Lung (tissue), 4 donors: ENCODE data around the gene CHRNA3.

DNA sequence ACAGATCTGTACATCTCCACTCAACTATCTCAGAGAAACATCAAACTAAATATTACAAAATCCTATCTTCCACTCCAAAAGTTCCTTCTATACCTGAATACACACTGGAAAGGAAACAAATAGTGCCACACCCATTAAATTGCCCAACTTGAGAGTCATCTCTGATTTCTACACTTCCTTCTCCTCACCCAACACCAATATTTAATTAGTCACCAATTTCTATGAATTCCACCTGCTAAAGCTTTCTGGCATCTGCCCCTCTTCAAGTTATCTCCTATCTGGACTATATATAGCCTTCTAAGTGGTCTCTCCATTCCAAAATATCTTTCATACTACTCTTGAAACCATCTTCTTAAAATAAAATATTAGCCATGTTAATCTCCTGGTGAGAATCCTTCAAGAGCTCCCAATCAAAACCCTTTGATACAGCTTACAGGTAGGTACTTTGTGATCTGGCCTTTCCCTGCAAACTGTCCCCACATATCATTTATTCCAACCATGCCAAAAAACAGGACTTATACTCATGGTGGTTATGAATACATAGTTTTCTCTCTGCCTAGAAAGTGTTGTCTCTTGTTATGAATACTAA, 65.7 kb downstream of the PEAK1 start:
- PRO-cap, result no peak
- RAMPAGE, long total RNA, result no peak

GRCh38 chr15:77528898-77529493, 103.7 kb downstream of the LINGO1 start:
- PRO-cap, result no peak
- RAMPAGE, long total RNA, result no peak
- RRBS, result no CpG with 5 or more reads among the region's 16 CpGs

DNA sequence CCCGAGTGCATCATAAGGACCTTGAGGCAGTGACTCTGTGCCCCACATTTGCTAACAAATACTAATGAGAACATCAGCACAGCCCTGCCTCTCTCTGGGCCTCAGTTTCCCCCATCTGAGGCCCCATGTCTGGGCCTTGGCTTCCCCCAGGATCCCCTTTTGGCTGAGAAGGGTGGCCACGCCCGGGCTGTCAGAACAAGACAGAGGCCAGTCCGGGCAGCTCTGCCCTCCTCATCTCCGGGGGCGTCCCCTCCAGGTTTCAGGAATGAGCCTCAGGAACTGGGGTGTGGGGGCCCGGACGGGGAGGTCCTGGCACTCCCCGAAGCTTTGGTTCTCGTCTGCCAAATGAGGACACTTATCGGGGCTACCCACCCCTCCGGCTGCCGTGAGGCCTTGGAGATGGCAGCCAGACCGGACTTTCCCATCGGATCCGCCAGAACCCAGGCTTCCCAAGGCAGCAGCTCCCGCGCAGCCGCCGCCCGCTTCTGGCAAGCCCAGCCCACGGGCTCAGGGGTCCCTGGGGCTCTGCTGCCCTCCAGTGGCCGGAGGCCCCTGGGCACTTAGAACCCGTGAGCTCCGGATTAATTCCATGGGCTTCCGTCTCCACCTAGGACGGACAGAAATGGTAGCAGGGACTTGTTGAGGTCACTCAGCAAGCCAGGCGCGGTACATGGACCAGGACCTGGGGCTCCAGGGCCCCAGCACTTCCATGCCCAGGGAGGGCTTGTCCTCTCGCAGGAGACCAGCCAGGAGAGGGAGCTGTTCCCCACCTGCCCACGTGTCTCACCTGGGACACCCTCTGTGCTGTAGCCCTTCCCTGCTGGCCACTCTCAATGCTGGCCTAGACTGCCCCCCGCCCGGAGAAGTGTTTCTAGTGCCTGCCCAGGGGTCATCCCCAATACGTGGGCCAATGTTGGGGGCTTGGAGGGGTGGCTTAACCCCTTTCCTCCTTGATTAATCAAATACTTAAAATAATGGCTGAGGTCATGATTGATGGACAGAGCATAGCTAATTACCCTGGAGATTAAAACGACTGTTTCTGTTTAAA, 89.4 kb downstream of the LINGO1 start:
- PRO-cap, result unidirectional peak, minus-strand start at position 487 of the sequence
- RAMPAGE, long total RNA, result no peak
- RRBS, result 3% methylated on average over 7 of the region's 35 CpGs

DNA sequence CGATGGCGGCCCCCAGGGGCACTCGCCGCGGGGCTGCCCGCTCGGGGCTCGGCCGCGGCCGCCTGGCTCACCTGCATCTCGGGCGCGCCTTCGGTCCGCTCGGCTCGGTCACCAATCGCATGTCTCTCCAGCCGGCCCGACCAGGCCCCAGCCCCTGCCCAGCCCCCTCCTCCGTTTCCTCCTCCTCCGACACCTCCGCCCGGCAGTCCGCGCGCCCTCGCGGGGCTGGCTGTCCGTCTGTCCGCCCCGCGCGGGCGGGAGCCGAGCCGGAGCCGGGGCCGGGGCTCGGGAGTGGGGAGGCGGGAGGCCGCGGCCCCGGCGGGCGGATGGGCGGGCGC, 504 bp downstream of the LINGO1 start:
- PRO-cap, result no peak
- RAMPAGE, long total RNA, result no peak
- RRBS, result 1% methylated on average over 25 of the region's 49 CpGs

DNA sequence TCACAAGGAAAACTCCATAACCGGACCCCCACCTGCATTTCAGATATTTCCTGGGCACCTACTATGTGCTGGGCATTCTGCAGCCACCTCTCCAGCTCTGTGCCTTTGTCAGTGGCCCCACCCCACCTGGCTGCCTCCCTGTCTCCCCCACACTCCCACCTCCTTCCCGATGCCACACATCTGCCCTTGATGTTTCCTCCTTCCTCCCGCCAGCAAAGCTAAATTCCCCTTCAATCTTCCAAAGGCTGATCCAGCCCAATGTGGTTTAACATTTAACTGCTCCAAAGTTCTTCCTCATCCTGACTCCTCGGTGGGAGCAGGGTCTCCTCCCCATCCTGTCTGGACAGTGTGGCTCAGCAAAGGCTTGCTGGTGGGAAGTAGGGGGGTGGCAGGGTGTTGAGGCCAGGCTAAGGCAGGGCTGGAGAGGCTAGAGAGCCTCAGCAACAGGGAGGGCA, 123.0 kb upstream of the LINGO1 start:
- PRO-cap, result no peak
- RAMPAGE, long total RNA, result no peak
- RRBS, result no CpG with 5 or more reads among the region's 4 CpGs

GRCh38 chr15:77887593-77888437, 189.7 kb downstream of the TBC1D2B start:
- PRO-cap, result no peak
- RAMPAGE, long total RNA, result no peak
- RRBS, result no CpG with 5 or more reads among the region's 16 CpGs

DNA sequence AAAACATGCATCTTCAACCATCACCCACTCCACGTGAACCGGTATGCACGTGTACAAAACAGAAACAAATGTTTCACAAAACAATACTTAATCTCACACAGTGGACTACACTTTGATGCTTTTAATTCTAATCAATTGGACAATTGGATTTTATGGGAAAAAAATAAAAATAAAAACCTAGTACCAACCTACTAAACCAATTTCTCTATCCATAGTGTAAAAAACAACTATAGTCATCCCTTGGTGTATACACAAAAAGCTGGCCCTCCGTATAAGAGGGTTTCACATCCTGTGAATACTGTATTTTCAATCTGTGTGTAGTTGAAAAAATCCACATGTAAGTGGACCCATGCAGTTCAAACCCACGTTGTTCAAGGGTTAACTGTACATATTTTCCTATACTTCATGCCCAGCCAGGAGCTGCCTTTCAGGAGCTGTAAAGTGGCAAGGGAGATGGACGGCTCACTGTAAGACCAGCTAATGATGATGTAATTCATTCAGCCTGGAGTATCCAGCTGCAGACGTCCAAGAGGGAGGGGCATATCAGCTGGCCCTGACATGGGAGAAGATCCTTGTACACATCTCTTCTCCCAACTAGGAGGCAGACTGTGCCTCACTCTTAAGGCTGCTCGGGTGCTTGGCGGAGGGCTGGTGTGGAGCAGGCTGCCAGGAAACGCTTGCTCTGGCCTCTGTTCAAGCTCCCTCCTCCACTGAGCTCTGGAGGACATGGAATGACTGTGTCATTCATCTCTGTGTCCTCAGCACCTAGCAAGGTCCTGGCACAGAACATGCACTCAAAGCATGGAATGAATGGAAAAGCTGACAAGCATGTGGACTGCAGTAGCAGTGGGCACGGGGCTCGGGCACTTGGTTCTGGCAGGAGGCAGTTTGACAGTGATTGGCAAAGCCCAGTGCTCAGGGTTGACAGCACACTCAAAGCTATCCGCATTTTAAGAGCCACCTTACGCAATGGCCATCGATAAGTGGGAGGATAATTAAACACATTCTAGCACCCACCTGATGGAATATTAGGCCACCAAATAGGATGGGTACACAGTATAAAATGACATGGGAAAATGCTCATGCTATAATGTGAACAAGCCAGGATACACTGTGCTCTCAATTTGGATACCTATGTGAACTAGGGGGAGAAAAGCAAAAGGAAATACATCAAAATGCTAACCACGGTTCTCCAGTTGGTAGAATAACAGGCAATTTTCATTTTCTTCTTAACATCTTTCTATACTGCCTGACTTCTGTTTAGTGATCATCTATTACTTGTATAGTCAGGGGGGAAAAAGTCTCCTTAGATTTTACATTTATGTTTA, 72.5 kb downstream of the TBC1D2B start:
- PRO-cap, result no peak
- RAMPAGE, long total RNA, result no peak
- RRBS, result no CpG with 5 or more reads among the region's 16 CpGs

GRCh38 chr15:78007827-78008566, 69.5 kb downstream of the TBC1D2B start:
- PRO-cap, result no peak
- RAMPAGE, long total RNA, result no peak
- RRBS, result no CpG with 5 or more reads among the region's 13 CpGs

DNA sequence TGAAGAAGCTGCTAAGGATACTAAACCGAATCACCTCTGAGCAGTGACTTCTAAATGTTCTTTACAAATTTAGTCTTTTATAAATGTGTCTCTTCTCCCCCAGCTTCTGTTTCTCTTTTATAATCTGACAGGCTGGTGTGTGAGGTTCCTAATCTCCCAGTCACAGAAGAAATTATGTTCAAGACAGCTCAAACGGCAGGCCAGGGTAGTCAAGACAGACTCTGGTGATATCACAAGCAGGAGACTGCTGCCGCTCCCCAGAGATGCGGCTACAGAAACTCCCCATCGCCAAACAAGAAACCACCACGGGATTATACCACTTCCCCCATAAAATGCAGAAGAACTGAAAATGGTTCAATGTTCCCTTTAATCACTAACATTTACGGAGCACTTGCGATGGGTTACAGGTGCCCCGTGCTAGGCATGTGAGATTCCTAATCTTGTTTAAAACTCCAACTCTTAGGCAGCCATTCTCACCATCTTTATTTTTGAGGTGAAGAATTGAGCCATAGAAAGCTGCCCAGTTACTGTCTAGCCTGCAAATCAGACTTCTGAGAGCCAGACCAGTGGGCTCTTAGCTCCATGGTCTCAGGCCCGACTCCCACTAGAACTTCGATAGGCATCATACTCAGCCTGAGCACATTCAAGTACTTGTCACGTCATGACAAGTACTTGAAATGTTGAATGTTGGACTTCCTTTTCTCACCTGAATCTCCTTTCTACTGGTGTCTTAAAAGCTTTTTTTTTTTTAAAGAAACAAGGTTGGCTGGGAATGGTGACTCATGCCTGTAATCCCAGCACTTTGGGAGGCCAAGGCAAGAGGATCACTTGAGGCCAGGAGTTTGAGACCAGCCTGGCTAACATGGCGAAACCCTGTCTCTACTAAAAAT, 58.4 kb downstream of the TBC1D2B start:
- PRO-cap, result no peak
- RAMPAGE, long total RNA, result no peak
- RRBS, result no CpG with 5 or more reads among the region's 13 CpGs

DNA sequence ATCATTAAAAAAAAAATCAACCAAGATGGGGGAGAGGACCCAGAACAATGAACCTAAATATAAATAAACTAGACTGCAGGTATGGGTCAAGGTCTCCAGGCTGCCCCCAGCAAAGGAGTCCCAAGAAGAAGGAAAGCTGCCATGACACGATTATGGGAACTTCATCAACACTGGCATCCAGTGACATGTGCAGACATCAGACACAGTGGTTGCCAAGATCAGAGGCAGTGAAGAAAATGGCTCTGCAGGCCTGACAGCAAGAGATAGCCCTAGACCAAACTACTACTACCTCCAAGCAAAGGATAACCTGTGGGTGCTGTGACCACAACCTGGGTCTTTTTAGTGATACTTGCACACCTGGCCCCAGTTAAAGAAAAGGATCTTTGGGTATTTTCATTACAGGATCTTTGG, 22.2 kb downstream of the TBC1D2B start:
- PRO-cap, result no peak
- RAMPAGE, long total RNA, result no peak
- RRBS, result no CpG with 5 or more reads among the region's 1 CpG

DNA sequence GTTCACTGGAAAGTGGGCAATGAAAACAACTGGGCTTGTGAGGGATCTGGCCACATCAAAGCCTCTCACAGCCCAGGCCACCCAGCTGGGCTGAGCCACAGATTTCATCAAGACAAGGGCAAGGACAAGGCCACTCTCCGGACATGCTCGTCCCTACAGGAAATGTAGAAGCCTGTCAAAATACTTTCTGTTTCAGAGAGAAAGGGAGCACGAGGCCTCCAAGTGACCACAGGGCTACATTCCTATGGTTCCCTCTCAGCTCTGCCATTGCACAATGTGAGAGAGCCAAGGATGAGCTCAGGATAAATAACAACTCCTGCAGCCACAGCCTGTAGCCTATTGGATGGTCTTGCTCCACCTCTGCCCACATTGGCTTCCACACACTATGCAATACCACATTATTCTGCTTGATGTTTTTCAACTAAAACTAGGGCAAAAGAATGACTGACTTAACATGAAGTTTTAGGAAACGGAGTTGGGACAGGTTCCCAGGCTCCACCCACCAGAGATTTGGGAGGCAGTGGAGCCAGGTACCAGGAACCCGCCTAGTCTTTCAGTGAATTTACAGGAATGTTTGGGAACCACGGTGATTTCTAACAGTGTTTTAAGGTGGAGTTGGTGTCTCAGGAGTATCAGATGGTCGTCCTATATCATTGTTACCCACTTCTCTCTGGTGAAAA, 12.0 kb downstream of the TBC1D2B start:
- PRO-cap, result no peak
- RAMPAGE, long total RNA, result no peak
- RRBS, result no CpG with 5 or more reads among the region's 7 CpGs

GRCh38 chr15:78270369-78271099, 6.2 kb downstream of the DNAJA4 start:
- PRO-cap, result no peak
- RAMPAGE, long total RNA, result no peak
- RRBS, result no CpG with 5 or more reads among the region's 9 CpGs

DNA sequence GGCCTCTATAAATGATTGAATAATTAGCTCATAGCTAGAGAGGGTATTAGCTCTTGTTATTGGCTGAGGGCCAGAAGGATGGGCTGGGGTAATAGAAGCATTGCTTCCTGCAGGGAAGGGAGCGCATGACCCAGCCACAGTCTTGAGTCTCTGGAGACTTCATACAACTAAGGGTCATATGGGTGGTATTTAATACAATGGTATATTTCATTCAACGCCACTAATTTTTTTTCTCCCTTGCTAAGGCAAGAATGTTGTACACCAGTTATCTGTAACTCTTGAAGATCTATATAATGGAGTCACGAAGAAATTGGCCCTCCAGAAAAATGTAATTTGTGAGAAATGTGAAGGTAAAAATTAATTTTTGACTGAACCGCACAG, 8.5 kb downstream of the DNAJA4 start:
- PRO-cap, result no peak
- RAMPAGE, long total RNA, result no peak
- RRBS, result no CpG with 5 or more reads among the region's 4 CpGs

DNA sequence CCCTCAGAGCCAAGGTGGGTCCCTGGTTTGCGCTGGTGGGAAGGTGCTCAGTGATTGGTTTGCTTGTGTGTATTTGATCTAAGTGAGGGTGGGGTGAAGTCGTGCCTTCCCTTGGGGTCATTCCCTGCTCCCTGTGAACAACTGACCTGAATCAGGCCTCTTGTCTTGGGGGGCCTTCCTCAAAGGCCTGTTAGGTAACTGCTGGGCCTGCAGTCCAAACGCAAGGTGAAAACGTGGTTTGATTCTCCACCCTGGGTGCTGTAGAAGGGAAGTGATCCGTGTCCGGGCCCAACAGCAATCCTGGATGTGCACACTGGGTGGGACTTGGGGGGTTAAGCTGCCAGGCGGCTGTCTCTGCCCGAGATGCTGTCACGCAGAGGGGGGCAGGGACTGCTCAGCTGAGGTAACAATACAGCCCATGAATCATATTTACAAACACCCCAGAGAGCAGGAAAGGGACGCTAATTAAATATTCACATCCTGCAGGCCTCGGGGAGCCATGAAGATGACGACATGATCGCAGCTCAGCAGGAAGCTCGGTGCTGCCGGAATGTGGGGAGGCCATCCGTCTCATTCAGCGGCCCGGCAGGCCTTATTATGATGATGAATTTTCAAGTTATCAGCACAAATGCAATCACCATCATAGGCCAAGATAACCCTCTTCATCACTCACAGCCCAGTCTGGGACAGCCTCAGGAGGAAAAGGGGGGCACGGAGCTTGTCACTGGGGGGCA, 18.0 kb upstream of the CRABP1 start:
- PRO-cap, result no peak
- RAMPAGE, long total RNA, result no peak
- RRBS, result no CpG with 5 or more reads among the region's 19 CpGs

DNA sequence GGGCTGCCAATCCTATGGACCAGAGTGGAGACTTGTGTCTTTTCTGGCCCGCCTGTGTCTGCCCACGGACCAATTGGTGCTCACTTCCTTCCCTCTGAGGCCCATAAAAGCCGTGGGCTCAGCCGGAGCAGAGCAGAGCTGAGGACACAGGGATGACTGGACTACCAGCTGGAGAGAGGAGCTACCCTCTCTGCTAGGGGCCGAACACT, 31.9 kb upstream of the IREB2 start:
- PRO-cap, result no peak
- RAMPAGE, long total RNA, result no peak
- RRBS, result 58% methylated on average over 2 of the region's 5 CpGs

DNA sequence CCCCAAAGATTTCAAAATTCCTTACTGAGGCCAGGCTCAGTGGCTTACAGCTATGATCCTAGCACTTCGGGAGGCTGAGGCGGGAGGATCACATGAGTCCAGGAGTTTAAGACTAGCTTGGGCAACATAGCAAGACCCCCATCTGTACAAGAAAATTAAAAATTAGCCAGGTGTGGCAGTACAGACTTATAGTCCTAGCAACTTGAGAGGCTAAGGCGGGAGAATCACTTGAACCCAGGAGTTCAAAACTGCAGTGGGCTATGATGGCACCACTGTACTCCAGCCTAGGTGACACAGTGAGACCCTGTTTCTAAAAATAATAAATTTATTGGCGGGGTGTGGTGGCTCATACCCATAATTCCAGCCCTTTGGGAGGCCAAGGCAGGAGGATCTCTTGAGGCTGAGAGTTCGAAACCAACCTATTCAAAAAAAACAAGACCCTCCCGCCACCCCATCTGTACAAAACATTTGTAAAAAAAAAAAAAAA, 29.7 kb upstream of the HYKK start:
- PRO-cap, result no peak
- RAMPAGE, long total RNA, result no peak
- RRBS, result no CpG with 5 or more reads among the region's 6 CpGs

GRCh38 chr15:78620799-78621315, at the start of gene CHRNA3:
Gene CHRNA3 (minus strand): TSS chr15:78620996.
- PRO-cap, result no peak
- RAMPAGE, long total RNA, result no peak
- RRBS, result 2% methylated on average over 18 of the region's 63 CpGs

- PRO-cap, result no peak
- RAMPAGE, long total RNA, result no peak
- RRBS, result no CpG with 5 or more reads among the region's 16 CpGs
Measured at GRCh38 chr15:78720100-78720619, 79.2 kb upstream of the CHRNB4 start.

- PRO-cap, result no peak
- RAMPAGE, long total RNA, result no peak
- RRBS, result 34% methylated on average over 10 of the region's 39 CpGs
Measured at GRCh38 chr15:78830431-78831059, 19.3 kb upstream of the ADAMTS7 start.

- PRO-cap, result no peak
- RAMPAGE, long total RNA, result no peak
- RRBS, result no CpG with 5 or more reads among the region's 21 CpGs
Measured at GRCh38 chr15:78859746-78860488, 12.8 kb upstream of the MORF4L1 start.